Testis (tissue), 5 donors: Measurements from ENCODE around the gene SRSF9.

- PRO-cap, 3 experiments = no peak in any of the 3 experiments
- RAMPAGE, long total RNA, 2 experiments = no peak in any of the 2 experiments
- RRBS = no CpG with 5 or more reads among the region's 4 CpGs
These were observed 2.8 kb upstream of the RAB35 start for GRCh38 chr12:120119325-120119818.

- PRO-cap, 3 experiments = no peak in any of the 3 experiments
- RAMPAGE, long total RNA, 2 experiments = no peak in any of the 2 experiments
- RRBS = no CpG with 5 or more reads among the region's 10 CpGs
These were observed 16.2 kb upstream of the RAB35 start for GRCh38 chr12:120132488-120133357.

DNA sequence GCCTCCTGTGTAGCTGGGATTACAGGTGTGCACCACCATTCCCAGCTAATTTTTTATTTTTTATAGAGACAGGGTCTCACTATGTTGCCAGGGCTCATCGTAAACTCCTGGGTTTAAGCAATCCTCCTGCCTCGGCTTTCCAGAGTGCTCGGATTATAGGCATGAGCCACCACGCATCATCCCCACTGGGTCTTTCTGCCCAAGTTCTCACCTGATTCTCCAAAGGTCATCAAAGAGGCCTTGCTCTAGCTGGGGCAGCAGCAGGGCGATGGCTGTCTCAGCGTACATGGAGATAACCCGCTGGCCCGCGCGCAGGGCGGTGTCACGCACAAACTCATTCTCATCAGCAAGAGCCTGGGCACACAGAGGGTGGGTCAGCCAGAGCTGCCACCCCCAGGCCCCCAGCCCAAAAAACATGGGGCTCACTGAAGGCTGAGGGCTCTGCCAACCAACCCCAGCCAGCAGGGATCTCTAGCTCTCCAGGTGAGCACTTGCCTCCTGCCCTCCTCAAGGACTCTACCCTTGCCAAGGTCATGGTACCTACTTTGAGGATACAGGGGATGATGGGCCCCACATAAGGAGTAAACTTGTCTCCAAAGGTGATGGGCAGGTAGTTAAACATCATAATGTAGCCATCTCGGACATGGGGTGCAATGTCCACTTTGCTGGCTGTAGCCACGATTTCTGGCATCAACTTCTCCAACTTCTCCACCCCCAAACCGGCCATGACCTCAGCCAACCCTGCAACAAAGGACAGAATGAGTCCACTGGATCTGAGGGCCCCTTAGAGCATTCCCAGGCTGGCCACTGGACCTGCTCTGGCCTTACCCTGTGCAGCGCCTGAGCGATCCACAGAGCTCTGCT is 27.8 kb upstream of the RAB35 start:
- PRO-cap, 3 experiments = no peak in any of the 3 experiments
- RAMPAGE, long total RNA, 2 experiments = no peak in any of the 2 experiments
- RRBS = no CpG with 5 or more reads among the region's 17 CpGs

DNA sequence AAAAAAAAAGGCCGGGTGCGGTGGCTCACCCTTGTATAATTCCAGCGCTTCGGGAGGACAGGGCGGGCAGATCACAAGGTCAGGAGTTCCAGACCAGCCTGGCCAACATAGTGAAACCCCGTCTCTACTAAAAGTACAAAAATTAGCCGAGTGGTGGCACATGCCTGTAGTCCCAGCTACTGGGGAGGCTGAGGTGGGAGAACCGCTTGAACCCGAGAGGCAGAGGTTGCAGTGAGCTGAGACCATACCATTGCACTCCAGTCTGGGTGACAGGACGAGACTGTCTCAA is 1.1 kb upstream of the GCN1 start:
- PRO-cap, 3 experiments = no peak in any of the 3 experiments
- RAMPAGE, long total RNA, 2 experiments = no peak in any of the 2 experiments
- RRBS = no CpG with 5 or more reads among the region's 10 CpGs

- PRO-cap, 3 experiments = no peak in any of the 3 experiments
- RAMPAGE, long total RNA, 2 experiments = start-site peak on the minus strand in 2 of 2 experiments, at chr12:120197327-120197414 at its widest, 185 to 427 reads per replicate
- RRBS = no CpG with 5 or more reads among the region's 14 CpGs
These were observed 2.6 kb upstream of the GCN1 start for GRCh38 chr12:120196787-120197810.

DNA sequence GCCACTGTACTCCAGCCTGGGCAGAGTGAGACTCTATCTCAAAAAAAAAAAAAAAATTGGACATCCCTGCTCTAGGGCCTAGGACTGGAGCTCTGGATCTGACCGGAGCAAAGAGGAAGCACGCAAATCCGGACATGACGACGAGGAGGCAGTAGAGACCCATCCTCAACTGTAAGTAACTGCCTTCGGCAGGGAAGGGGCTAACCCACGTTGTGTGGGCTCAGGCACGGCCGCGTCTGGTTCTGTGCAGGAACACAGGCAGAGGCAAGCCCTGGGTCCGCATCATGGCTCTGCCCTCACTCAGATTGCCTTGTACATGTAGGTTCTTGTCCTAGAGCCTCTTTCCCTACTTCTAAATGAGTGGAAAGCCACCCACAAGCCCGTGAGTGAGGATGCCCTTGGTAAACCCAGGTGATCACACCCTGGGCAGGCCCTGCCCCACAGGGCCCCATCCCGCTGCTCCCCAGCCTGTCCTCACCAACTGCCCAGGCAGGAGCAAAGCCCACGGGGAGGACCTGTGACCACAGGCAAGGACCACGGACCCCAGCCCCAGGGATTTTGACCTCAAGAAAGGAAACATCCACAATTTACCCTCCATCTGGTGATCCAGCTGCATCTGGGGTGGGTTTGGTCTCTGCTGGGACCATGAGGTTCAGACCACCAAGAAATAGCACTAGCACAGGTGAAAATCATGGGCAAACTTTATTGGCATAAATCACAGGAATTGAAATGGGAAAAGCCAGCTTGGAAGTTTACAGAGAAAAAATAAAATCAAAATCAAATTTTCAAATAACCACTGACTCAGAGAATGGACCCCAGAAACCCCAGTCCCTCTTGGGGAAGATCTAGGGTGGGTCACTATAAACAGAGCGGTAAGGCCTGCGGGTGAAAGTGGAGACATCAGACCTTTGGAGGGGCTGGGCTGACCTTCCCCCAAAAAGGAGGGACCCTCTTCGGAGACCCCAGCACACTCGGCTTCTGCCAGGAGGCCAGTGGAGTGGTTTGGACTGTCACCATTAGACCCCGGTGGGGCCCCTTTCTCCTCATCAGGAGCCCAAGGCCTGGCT is 9.2 kb upstream of the RPLP0 start:
- PRO-cap, 3 experiments = no peak in any of the 3 experiments
- RAMPAGE, long total RNA, 2 experiments = no peak in any of the 2 experiments
- RRBS = no CpG with 5 or more reads among the region's 20 CpGs

- PRO-cap, 3 experiments = peak in 1 of 3 experiments; most common plus-strand start chr12:120242234 (in 1); most common minus-strand start chr12:120242337 (in 1)
- RAMPAGE, long total RNA, 2 experiments = no peak in any of the 2 experiments
- RRBS = no CpG with 5 or more reads among the region's 12 CpGs
These were observed 23.4 kb downstream of the PXN start for GRCh38 chr12:120241983-120242759.

- PRO-cap, 3 experiments = peak in 3 of 3 experiments; most common plus-strand start chr12:120467067 (in 3)
- RAMPAGE, long total RNA, 2 experiments = start-site peak on the plus strand in 1 of 2 experiments, at chr12:120467199-120467204 at its widest, 15 reads per replicate
- RRBS = no CpG with 5 or more reads among the region's 4 CpGs
These were observed 2.6 kb downstream of the SRSF9 start for GRCh38 chr12:120466977-120467369.

- PRO-cap, 3 experiments = peak in 3 of 3 experiments; most common plus-strand start chr12:120469859 (in 3); most common minus-strand start chr12:120469716 (in 3)
- RAMPAGE, long total RNA, 2 experiments = start-site peak on the plus strand in 2 of 2 experiments, at chr12:120469779-120469890 at its widest, 633 to 876 reads per replicate
- RRBS = 2% methylated on average over 10 of the region's 69 CpGs
These were observed at the start of gene SRSF9 for GRCh38 chr12:120469612-120470354. TSS of gene SRSF9 (minus strand) at chr12:120469748.

DNA sequence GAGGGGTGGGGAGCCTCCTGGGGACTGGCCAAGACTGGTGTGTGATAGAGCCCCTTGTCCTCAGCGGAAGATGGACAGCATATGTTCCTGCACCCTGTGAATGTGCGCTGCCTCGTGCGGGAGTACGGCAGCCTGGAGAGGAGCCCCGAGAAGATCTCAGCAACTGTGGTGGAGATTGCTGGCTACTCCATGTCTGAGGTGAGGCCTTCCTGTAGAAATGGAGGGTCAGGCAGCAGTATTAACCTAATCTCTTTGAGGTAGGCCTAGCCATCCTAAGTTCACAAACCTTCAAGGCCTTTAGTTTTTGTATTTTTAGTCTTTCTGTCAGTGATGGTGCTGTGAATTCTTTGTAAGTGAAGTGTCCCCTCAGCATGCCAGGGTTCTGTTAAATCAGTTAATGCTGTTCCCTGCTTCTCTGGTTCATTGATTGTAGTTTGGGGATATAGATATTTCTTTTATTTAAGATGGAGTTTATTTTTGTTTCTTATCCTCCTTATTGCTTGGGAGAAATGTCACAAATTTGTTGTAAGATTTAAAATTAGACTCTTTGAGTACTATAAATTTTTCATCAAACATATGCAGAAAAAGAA is 17.4 kb downstream of the POP5 start:
- PRO-cap, 3 experiments = no peak in any of the 3 experiments
- RAMPAGE, long total RNA, 2 experiments = no peak in any of the 2 experiments
- RRBS = no CpG with 5 or more reads among the region's 6 CpGs

- PRO-cap, 3 experiments = no peak in any of the 3 experiments
- RAMPAGE, long total RNA, 2 experiments = no peak in any of the 2 experiments
- RRBS = no CpG with 5 or more reads among the region's 9 CpGs
These were observed 15.9 kb downstream of the POP5 start for GRCh38 chr12:120565306-120565745.

GRCh38 chr12:120584369-120585138 is 3.4 kb upstream of the POP5 start:
- PRO-cap, 3 experiments = no peak in any of the 3 experiments
- RAMPAGE, long total RNA, 2 experiments = no peak in any of the 2 experiments
- RRBS = 1% methylated on average over 35 of the region's 65 CpGs

DNA sequence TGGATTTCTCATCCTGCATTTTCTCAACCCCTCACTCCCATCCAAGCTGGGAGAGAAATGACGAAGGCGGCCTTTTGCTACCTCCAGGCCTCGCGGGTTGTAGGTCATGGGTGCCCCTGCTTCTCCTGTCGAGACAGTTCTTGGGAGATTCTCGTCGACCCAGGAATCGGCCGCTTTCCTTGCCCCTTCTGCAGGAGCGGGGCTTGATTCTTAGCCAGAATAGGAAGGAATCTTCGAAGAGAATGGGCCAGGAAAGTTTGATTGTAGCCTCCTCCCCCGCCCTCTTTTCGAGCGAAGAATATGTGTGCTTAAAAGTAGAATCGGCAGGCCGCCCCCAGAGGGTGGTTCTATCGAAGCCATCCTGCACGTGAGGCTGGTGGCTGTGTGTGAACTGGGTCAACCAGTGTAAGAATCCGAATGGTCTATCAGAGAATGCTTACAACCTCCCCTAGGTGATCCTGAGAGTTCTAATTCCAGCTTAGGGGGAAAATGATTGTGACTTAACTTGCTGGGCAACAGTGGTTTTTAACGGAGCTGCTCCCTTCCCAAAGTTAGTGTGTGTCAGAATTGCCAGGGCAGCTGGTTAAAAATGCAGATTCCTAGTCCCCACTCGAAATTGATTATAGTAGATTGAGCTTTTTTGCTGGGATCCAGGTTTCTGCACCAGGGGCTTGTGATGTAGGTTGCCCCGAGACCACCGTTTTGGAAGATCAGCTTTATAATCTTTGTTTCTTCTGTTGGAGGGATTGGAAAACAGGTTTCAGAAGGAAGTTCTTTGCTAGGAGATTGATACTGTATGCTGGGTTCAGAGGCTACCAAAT is 1.0 kb downstream of the MLEC start:
- PRO-cap, 3 experiments = peak in 2 of 3 experiments; most common plus-strand start position 554 of the sequence (in 1); most common minus-strand start position 288 of the sequence (in 1)
- RAMPAGE, long total RNA, 2 experiments = start-site peak on the plus strand in 1 of 2 experiments, centred at position 528 of the sequence, 46 reads per replicate
- RRBS = no CpG with 5 or more reads among the region's 23 CpGs

GRCh38 chr12:120688655-120689313 is 1.8 kb downstream of the MLEC start:
- PRO-cap, 3 experiments = no peak in any of the 3 experiments
- RAMPAGE, long total RNA, 2 experiments = no peak in any of the 2 experiments
- RRBS = no CpG with 5 or more reads among the region's 7 CpGs

DNA sequence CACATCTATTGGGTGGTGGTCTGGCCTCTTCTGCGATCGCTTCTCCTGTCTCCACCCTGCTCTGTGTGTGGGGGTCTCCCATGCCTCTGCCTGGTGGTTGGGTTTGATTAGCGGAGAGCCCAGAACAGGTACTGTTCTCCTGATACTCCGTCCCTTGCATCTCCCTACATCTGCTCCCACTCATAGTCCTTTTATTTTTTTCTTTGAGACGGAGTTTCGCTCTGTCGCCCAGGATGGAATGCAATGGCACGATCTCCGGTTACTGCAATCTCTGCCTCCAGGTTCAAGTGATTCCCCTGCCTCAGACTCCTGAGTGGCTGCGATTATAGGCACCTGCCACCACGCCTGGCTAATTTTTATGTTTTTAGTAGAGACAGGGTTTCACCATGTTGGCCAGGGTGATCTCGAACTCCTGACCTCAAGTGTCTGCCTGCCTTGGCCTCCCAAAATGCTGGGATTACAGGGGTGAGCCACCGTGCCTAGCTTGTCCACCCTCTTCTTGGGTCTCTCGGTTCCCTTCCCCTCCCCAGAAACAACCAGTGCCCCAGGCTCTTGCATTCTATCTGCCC is 13.2 kb upstream of the HNF1A start:
- PRO-cap, 3 experiments = no peak in any of the 3 experiments
- RAMPAGE, long total RNA, 2 experiments = no peak in any of the 2 experiments
- RRBS = no CpG with 5 or more reads among the region's 14 CpGs

DNA sequence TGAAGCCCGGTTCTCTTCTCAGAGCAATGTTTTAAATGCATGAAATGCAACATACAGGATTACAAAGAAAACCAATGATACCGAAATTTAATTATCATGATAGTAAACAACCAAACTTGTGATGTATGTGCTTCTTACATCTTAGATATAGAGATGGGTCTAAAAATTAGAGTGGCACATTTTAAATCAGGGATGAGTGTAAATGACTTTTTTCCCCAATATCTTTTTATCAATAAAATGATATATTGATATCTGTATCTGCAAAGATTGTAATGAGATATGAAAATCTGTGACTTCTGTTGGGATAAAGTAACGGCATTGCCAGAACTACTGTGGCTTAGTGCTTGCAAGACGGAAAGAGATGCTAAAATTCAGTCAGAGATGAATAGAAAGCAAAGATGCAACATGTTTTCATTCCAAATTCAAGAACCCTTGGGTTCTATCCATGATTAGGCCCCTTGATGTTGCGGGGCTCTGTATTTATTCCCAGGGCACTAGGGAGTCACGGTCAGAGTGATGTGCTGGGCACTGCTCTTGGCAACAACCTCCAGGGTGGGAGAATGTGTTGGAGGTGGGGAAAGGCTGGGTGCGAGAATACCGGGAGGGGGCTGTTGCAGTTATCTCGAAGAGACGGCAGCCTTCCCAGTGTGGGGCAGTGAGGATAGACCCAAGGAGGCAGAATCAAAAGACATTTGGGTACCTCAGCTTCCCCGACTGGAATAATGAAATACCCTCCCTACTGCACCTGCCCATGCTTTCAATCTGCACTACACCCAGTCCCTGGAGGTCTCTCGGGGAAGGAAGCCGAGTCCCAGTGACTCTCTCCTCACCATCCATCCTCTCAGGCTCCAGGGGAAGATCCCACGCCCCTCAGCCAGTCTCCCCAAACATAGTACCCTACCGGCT is 605 bp downstream of the C12orf43 start:
- PRO-cap, 3 experiments = no peak in any of the 3 experiments
- RAMPAGE, long total RNA, 2 experiments = no peak in any of the 2 experiments
- RRBS = 1% methylated on average over 1 of the region's 15 CpGs

DNA sequence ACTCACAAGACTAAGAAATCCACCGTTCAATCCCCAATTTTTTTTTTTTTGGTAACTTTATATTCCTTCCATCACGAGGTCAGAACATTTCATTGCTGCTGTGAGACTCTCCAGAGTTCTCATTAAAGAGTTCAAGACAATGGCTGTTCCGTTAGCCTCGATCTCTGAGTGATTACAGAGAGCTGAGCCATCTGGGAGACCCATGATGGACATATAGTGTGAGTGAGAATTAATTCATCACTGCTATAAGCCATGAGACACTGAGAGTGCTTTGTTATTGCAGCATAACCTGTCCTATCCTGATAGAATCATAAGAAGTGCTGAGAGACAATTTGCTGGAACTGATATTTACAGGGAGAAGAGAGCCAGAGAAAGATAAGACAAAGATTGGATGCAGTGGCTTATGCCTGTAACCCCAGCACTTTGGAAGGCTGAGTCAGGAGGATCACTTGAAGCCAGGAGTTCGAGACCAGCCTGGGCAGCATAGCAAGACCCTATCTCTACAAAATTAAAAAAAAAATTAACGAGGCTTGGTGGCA is 3.1 kb upstream of the P2RX7 start:
- PRO-cap, 3 experiments = no peak in any of the 3 experiments
- RAMPAGE, long total RNA, 2 experiments = no peak in any of the 2 experiments
- RRBS = no CpG with 5 or more reads among the region's 6 CpGs

- PRO-cap, 3 experiments = no peak in any of the 3 experiments
- RAMPAGE, long total RNA, 2 experiments = no peak in any of the 2 experiments
- RRBS = no CpG with 5 or more reads among the region's 13 CpGs
These were observed 820 bp downstream of the P2RX4 start for GRCh38 chr12:121210684-121211214.

- PRO-cap, 3 experiments = no peak in any of the 3 experiments
- RAMPAGE, long total RNA, 2 experiments = no peak in any of the 2 experiments
- RRBS = no CpG with 5 or more reads among the region's 4 CpGs
These were observed 5.0 kb downstream of the P2RX4 start for GRCh38 chr12:121214938-121215336.

DNA sequence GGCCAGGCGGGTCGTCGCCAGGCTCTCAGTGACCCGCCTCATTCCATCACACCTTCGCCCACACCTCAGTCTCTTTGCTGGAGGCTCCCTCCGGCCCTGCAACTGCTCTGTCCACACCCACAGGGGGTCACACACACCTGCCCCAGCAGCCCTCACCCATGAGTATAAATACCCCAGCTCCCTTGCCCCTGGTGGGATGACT is 23.1 kb downstream of the CAMKK2 start:
- PRO-cap, 3 experiments = no peak in any of the 3 experiments
- RAMPAGE, long total RNA, 2 experiments = no peak in any of the 2 experiments
- RRBS = no CpG with 5 or more reads among the region's 6 CpGs